Gastroesophageal sphincter (tissue), 4 donors: Measurements from ENCODE around the genes TCTE1 and RUNX2.

DNA sequence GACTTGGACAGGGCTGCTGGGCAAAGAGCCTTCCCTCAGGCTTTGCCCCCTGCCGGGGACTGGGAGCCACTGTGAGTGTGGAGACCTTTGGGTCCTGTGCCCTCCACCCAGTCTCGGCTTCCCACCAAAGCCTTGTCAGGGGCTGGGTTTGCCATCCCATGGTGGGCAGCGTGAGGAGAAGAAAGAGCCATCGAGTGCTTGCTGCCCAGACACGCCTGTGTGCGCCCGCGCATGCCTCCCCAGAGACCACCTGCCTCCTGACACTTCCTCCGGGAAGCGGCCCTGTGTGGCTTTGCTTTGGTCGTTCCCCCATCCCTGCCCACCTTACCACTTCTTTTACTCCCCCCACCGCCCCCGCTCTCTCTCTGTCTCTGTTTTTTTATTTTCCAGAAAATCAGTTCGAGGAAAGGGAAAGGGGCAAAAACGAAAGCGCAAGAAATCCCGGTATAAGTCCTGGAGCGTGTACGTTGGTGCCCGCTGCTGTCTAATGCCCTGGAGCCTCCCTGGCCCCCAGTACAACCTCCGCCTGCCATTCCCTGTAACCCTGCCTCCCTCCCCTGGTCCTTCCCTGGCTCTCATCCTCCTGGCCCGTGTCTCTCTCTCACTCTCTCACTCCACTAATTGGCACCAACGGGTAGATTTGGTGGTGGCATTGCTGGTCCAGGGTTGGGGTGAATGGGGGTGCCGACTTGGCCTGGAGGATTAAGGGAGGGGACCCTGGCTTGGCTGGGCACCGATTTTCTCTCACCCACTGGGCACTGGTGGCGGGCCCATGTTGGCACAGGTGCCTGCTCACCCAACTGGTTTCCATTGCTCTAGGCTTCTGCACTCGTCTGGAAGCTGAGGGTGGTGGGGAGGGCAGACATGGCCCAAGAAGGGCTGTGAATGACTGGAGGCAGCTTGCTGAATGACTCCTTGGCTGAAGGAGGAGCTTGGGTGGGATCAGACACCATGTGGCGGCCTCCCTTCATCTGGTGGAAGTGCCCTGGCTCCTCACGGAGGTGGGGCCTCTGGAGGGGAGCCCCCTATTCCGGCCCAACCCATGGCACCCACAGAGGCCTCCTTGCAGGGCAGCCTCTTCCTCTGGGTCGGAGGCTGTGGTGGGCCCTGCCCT is 10.7 kb downstream of the VEGFA start:
- PRO-cap = no peak
- RAMPAGE, long total RNA, 4 experiments = no peak in any of the 4 experiments

DNA sequence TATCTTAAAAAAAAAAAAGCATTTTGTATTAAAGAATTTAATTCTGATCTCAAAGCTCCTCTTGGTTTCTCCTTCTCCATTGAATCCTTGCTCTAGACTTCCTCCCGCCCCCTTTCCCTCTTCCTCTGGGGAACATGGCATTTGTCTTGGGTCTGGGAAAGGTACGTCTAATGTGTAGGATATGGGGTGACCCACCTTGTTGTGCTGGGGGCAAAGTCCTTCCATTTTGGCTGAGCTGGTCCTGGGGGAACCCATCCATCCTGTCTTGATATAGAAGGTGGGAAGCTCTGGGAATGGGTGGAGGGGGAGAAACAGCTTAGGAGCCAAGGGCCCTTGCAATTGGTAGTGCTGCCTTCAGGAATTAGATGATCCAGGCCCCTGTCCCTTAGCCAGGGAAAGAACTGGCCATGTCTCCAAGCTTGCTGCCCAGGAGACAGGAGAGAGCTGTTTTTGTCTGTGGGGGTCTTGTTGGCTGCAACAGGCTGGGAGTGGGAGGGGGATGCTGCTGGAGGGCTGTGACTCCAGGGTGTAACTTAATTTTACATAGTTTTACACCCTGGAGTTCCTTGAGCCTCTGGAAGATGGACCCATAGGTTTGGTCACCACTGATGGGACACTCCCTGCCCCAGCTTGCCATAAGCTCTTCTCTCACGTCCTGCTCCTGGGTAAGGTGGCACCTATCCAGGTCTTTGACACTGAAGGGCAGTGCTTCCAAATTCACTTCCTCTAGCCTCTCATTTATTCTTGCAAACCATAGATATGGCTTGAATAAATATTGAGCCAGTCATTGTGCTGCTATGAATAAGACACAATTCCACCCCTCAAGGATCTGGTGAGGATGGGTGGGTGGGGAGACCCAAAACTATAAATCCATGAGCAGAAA is 16.7 kb downstream of the VEGFA start:
- PRO-cap = no peak
- RAMPAGE, long total RNA, 4 experiments = no peak in any of the 4 experiments

DNA sequence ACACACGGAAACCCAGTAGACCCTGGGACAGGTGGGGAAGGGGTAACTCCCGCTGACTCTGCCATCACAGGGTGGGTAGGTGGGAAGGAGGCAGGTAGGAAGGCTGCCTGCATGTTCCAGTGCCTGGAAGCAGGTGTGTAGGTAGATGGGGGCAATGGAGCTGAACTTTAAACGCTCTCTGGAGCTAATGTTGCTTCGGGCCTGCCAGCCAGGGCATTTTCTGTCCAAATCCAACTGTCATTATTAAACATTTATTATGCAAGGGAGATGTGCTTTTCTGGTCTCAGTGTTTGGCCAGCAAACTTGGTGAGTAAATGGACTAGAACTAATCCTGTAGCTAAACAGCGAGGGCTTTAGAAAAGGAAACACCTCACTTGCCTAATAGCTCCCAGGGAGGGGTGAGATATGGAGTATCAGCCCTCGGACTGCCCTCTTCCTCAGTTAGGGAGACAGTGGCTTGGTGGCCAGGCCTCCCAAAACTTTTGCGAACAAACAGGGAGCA is 130.9 kb downstream of the VEGFA start:
- PRO-cap = no peak
- RAMPAGE, long total RNA, 4 experiments = no peak in any of the 4 experiments

DNA sequence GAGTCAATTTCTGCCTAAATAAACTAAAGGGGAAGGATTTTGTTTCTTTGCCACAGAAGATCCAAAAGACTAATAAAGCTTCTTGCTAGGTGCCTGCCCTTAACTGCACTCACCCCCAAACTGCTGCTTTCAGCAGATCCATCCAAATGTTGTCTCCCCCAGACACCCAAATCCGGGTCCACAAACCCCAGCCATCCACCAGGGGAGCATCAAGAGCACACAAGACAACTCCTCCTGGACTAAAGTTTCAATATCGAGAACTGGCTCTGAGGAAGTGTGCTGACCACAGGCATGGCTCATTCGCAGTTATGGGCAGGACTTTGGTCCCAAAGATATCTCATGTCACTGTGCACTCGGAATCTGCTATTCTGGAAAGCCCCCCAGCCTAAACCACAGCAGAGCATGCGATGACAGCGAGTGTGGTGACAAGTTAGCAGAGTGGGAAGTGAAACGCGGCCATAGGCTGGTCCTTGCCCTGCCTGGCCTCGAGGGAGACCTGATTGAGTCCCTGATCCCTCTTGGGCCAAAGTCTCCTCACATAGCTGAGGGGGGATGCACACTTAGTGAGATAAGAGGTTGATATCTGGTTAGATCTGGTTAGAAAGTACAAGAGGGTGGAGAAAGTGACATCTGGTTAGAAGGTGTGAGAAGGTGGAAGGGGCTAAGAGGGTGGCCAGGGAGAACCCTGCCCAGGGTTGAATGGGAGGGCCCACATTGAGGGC is 149.8 kb downstream of the MRPL14 start:
- PRO-cap = no peak
- RAMPAGE, long total RNA, 4 experiments = no peak in any of the 4 experiments

DNA sequence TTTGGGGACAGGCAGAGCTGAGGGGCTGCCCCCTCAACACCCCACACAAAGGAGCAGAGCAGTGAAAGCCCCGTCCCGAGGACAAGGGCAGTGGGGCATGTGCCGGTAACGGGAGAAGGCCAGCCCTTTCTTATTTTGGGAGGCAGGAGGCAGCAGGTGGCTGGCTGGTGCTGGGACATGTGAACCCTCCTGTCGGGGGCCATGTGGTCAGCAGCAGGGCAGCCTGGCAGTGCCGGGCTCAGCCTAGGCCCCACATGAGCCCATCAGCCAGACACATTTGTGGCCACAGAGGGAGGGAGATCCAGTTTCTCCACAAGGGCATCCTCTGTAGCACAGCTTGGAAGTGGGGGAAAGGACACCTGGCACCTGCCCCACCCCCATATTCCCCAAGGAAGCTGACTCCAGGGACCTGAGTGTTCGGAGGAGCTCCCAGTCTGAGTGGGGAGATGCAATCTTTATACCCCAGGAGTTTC is 137.6 kb downstream of the MRPL14 start:
- PRO-cap = no peak
- RAMPAGE, long total RNA, 4 experiments = no peak in any of the 4 experiments

DNA sequence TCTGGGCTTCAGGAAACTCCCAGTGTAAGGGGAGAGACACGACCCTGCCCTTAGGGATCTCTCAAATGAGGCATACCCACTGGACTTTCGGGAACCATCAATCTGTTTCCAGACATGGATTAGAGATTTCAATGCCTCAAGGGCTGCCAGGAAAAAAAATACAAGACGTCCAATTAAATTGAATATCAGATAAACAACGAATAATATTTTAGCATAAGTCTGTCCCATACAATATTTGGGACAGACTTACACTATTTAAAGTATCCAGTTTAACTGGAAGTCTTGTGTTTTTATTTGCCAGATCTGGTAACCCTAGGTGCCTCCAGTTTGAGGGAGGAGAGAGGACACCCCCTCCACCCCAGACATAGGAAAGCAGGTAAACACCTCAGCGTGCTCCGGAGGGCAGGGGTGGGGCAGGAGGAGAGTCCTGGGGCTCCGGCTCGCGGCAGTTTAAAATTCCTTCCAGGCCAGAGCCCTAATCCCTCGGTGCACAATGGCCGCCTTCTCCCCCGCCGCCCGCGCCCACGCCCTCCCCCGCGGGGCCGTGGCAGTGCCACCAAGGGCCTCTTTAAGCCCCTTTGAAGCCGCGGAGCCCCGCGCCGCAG is 125.4 kb downstream of the MRPL14 start:
- PRO-cap = no peak
- RAMPAGE, long total RNA, 4 experiments = no peak in any of the 4 experiments

DNA sequence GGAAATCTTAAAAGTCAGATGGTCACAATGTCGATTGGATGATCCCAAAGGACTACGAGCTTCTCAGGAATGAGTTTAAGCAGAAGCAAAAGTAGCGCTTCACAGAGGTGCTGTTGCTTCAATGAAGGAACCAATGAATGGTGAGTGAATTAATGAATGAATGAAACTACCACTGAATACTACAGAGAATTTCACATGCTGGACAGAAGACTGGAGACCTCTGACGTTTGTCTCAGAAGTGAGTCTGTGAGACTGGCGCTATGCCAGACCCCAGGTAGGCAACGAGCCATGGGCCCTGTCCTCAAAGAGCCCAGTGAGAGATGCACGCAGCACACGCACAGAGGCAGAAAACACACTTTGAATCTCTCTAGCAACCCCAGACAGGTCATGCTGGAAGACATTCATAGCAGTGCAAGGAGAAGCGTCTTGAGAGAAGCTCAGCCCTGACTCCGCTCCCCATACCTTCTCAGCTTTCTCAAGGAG is 117.3 kb downstream of the MRPL14 start:
- PRO-cap = no peak
- RAMPAGE, long total RNA, 4 experiments = no peak in any of the 4 experiments

GRCh38 chr6:44035162-44035425 is 92.2 kb downstream of the MRPL14 start:
- PRO-cap = no peak
- RAMPAGE, long total RNA, 4 experiments = no peak in any of the 4 experiments

DNA sequence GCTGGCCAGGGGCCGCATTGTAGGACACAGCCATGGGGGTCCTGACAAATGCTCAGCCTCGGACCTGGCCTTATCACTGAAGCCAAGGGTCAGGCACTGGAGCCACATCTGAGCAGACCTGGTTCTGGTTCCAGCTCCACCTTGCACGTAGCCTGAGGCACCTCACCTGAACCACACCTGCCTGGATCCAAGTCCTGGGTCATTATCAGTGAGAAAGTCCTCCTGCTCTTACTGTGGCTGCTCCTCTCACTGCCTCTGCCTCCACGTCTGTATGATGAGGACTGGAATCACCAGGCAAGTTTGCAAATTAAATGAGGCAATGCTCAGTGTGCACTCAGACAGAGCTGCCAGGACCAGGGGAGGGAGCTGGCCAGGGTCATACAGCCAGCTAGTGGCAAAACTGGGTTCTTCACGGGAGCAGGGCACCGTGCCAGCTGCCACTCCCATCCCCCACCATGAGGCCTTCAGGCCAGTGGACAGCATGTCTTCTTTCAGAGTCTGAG is 40.2 kb downstream of the MRPL14 start:
- PRO-cap = no peak
- RAMPAGE, long total RNA, 4 experiments = no peak in any of the 4 experiments

DNA sequence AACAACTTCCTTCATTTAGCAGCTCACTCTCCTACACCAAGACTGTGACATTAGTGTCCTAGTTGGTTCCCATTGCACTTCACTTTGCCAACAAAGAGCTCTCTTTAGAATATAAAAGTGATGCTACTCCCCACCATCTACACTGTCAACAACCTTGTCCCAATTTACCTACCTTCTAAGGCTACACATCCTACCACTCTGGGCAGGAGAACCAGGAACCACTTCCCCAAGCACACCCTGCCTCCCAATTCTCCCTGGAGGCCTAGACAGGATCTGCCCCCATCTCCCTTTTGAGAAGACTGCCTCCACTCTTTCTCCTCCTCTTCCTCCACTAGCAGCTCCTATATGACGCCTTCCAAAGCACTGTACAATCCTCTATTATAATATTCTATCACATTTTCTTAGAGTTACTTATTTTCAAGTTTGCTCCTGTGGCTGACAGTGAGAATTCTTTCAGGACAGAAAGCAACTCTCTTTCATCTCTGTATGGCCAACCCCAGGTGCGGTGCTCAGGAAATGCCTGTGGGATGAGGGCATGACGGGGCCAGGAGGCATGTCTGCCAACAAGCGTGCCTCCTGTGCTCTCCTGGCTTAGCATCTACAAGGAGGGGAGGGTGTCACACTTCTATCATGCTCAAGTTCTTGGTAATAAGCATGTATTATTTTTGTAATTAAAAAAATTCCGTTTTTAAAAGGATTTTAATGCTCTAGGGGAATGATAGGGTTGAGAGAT is 11.6 kb downstream of the MRPL14 start:
- PRO-cap = no peak
- RAMPAGE, long total RNA, 4 experiments = no peak in any of the 4 experiments

DNA sequence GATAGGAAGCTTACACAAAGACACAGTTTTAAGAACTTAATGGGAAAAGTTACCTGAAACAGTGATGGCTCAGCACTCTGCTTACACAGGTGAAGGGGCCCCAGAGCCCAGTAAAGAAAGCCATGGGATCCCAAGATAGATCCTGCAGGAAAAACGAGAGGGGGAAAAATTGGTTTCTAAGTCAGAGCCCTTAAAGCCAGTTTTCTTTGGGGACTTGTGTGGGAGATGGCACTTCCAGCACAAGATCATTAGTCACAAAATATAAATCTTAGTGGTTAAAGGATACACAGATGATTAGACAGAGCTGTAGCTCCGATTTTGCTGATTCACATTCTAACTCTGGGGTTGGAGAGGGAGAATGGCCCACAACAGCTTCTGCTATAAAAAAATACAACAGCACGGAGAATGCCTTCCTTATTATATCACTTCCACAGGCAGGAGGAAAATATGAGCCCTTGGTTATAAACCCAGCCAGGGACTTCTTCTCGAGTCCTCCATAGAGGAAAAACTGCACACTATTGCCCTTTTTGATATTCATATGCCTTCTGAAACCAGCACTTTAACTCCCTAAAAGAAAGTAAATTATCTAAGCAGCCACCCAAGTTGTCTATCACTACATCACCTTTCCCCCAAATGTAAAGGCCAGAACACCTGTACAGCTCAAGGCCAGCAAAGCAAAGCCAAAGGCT is 10.6 kb downstream of the MRPL14 start:
- PRO-cap = no peak
- RAMPAGE, long total RNA, 4 experiments = no peak in any of the 4 experiments

DNA sequence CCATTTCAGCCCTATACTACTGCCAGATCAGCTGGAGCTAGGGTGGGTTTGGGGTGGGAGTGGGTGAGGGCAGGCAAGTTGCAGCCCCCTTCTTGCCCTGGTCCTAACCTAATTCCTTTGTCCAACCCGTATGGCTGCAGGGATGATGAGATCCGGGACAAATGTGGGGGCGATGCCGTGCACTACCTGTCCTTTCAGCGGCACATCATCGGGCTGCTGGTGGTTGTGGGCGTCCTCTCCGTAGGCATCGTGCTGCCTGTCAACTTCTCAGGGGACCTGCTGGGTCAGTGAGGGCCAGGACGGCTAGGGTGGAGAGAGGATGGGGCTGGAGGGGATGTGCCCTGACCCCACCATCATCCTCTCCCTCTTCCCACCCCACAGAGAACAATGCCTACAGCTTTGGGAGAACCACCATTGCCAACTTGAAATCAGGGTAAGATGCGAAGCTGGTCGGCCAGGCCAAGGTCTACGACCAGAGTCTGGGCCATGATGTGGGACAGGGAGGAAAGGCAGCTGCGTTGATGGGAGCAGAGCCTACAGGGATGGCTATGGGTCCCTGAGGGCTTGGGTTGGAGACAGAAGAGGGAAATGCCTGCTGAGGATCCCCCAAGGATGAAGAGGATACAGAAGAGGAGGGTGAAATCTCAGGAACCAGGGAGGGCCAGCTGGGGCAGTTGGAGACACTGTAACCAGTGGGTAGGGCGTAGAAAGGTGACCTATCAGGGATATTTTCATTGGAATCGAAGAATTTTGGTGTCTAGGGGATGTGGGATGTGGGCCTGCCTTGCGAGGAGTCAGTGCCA is 12.2 kb downstream of the TMEM63B start:
- PRO-cap = no peak
- RAMPAGE, long total RNA, 4 experiments = no peak in any of the 4 experiments

DNA sequence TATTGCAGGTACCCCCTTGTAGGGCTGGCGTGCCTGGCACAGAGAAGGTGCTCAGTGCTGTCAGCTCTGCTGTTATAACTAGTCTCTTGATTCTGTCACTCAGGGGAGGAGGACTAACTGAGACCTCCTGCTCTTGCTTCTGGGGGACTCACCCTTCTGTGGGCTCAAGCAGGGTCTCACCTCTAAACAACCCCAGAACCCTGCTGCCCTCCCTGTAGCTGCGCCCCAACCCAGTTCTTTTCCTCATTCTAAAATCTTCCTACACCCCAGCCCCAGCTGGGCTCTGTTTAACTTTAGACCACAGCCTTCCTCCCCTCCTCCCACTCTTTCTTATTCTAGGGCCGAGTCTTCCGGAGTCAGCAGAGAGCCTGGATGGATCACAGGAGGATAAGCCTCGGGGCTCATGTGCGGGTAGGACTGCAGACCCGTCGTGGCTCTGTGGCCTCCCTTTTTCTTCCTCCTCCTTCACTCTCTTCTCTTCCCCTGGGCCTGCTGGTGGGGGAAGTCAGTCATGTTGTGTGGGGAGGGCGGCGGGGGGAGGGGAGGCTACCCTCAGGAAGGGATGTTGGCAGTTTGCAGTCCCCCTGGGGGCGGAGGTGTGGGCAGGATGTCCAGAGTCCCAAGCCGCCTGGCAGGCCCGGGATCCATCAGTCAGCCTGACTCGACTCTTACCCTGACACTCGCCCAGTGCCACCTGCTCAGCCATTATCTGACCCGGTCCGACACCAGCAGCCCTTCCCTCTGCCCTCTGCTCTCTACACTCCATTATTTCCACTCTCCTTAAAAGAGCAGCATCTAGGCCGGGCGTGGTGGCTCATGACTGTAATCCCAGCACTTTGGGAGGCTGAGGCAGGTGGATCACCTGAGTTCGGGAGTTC is 8.0 kb downstream of the CAPN11 start:
- PRO-cap = no peak
- RAMPAGE, long total RNA, 4 experiments = no peak in any of the 4 experiments

DNA sequence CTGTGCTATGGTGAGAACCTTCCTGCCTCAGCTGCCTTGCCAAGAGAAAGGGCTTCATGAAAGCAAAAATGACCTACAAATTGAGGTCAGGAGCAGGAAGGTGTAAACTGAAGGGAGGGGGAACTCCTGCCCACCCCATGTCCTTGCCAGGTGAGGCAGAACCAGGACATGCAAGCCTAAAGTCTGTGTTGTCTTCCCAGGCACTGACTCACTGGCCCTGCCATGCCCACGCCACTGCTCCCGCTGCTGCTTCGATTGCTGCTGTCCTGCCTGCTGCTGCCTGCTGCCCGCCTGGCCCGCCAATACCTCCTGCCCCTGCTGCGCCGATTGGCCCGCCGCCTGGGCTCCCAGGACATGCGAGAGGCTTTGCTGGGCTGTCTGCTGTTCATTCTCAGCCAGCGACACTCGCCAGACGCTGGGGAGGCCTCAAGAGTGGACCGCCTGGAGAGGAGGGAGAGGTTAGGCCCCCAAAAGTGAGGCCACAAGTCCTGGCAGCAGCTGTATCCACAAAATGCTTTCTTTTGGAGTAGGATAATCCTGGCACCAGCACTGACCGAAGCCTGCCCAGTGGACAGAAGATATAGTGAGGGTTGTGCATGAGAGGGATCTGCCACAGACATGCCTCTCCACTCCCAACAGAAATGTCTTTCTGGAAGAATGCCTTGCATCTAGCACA is 662 bp downstream of the MYMX start:
- PRO-cap = bidirectional peak, plus-strand start at position 388 of the sequence, minus-strand start at position 213 of the sequence
- RAMPAGE, long total RNA, 4 experiments = no peak in any of the 4 experiments

DNA sequence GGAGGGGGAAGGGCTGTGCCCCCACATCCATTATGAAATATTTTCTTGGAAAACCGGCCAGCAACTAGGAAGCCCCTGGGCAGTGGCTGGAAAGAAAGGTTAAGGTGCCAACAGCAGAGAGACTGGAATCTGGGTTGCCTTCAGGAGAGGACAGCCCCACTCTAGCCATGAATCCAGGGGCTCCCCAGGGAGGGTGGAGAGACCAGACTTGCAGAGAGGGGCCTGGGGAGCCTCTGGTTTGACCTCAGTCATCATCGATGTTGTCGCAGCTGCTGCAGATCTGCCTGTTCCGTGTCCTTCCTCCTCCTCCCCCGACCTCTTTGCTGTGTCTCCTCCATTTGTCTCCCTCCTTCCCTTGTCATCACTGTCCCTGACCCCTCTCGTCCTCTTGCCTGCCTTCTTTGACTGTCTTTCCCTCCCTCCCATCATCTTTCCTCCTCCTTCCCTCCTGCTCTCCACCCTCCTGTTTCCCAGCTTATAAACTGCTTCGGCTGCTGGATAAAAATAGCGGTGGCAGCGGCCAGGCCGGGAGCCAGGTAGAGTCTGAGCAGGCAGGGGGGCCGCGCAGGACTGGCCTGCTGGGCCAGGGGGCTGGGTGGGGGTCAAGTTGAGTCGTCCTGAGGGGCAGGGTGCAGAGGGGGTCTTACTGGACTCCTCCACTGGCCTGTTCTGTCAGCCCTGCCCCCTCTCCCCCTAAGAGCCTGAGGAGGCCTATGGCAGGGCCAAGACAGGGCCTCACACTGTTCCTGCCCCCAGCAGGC is 3.3 kb downstream of the SLC29A1 start:
- PRO-cap = unidirectional peak, minus-strand start at position 479 of the sequence
- RAMPAGE, long total RNA, 4 experiments = start-site peak on the plus strand in 3 of 4 experiments, centred at positions 445 to 505 of the sequence, 50 to 351 reads per replicate

GRCh38 chr6:44251024-44251285 is 4.1 kb downstream of the HSP90AB1 start:
- PRO-cap = no peak
- RAMPAGE, long total RNA, 4 experiments = no peak in any of the 4 experiments

DNA sequence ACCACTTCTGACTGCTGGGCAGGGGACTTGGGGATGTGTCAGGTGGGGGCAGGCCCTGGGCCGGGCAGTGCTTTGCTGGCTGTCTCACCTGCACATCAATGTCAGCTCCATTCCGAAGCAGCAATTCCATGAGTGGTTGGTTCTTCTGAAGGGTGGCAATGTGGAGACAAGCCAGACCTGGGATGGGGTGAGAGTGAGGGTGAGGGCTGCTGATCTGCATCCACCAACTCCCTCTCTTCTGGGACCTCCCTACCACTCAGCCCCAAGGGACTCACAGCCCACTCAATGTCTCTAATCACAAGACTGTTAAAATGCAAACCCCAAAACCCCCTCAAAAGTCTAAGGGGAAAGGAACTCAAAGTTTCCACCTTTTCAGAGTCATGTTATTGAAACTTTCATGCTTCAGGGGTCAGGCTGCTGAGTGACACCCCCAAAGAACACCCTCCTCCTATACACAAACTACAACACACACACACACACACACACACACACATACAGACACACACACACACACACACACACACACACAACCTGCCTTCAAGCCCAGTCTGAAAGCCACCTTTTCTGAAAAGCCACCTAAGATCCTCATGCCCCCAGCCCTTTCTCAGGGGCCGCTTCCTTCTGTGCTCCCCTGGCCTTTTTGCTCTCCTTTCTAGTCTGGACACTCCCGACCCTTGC is 3.2 kb upstream of the SLC35B2 start:
- PRO-cap = no peak
- RAMPAGE, long total RNA, 4 experiments = no peak in any of the 4 experiments

- PRO-cap = no peak
- RAMPAGE, long total RNA, 4 experiments = no peak in any of the 4 experiments
Observed at GRCh38 chr6:44275780-44276461, 5.7 kb downstream of the TMEM151B start.

- PRO-cap = no peak
- RAMPAGE, long total RNA, 4 experiments = no peak in any of the 4 experiments
Observed at GRCh38 chr6:44297522-44298457, at the start of gene TCTE1. TCTE1 (minus strand) TSS chr6:44297698.

- PRO-cap = no peak
- RAMPAGE, long total RNA, 4 experiments = no peak in any of the 4 experiments
Observed at GRCh38 chr6:45327869-45328492, at the start of gene RUNX2. RUNX2 (plus strand) TSS chr6:45328330.